BE2C (cell line): Measurements from ENCODE around the gene ODF3.

DNA sequence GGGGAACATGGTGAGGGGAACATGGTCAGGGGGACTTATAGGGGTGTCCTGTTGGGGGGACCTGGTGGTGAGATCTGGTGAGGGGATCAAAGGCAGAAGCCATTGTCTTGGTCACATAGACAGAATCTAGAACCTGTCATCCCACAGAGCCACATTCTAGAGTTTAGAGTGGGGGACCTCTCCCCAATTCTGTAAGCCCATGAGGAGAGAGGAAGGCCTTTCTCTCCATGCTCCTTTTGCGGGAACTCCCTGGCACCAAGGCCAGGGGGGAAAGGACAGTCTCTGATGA lies at the start of gene ODF3:
ODF3 (plus strand) TSS at position 177 of the 289 bp plus-strand sequence.
- RRBS, result no CpG with 5 or more reads among the region's 1 CpG

GRCh38 chr11:223921-224231 lies 12.3 kb downstream of the SIRT3 start:
- RRBS, result no CpG with 5 or more reads among the region's 8 CpGs

GRCh38 chr11:225687-226242 lies 10.4 kb downstream of the SIRT3 start:
- RRBS, result no CpG with 5 or more reads among the region's 6 CpGs

DNA sequence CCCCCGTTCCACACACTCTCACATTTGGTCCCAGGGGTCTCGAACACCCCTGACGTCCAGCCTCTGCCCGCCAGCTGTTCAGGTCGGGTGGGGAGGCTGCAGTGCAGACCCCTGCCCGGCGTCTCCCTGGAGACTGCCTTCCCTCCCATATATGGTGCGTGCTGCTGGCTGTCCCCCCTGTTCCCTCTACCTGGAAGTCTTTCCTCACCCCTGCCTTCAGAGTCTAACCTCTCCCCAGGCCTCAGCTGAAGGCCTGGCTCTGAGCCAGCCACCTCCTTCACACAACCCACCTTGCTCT lies 285 bp upstream of the NLRP6 start:
- RRBS, result no CpG with 5 or more reads among the region's 8 CpGs

DNA sequence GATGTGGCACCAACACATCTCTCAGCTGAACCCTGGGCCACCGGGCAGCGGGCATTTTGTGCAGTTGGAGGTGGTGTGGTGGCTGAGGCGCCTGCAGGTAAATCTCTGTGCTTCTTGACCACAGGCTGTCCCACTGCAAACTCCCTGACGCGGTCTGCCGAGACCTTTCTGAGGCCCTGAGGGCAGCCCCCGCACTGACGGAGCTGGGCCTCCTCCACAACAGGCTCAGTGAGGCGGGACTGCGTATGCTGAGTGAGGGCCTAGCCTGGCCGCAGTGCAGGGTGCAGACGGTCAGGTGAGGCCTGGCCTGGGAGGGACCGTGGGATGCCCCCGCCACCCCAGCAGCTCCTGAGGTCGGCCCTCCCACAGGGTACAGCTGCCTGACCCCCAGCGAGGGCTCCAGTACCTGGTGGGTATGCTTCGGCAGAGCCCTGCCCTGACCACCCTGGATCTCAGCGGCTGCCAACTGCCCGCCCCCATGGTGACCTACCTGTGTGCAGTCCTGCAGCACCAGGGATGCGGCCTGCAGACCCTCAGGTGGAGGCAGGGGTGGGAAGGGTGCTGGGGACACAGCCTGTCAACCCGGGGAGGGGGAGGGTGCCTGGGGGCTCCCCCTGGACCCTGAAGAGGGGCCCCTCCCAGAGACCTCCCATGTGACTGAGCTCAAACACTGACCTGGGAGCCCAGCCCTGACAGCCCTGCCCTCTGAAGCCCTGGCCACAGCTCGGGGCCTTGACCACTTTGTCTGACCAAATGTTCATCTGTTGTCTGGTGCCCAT lies 4.6 kb upstream of the PGGHG start:
- RRBS, result 88% methylated on average over 1 of the region's 22 CpGs

GRCh38 chr11:295025-295893 lies 4.1 kb downstream of the IFITM5 start:
- RRBS, result 17% methylated on average over 3 of the region's 27 CpGs

GRCh38 chr11:297324-298360 lies 1.7 kb downstream of the IFITM5 start:
- RRBS, result 87% methylated on average over 2 of the region's 31 CpGs

GRCh38 chr11:314824-315786 lies 1.3 kb downstream of the IFITM1 start:
- RRBS, result 42% methylated on average over 6 of the region's 24 CpGs

DNA sequence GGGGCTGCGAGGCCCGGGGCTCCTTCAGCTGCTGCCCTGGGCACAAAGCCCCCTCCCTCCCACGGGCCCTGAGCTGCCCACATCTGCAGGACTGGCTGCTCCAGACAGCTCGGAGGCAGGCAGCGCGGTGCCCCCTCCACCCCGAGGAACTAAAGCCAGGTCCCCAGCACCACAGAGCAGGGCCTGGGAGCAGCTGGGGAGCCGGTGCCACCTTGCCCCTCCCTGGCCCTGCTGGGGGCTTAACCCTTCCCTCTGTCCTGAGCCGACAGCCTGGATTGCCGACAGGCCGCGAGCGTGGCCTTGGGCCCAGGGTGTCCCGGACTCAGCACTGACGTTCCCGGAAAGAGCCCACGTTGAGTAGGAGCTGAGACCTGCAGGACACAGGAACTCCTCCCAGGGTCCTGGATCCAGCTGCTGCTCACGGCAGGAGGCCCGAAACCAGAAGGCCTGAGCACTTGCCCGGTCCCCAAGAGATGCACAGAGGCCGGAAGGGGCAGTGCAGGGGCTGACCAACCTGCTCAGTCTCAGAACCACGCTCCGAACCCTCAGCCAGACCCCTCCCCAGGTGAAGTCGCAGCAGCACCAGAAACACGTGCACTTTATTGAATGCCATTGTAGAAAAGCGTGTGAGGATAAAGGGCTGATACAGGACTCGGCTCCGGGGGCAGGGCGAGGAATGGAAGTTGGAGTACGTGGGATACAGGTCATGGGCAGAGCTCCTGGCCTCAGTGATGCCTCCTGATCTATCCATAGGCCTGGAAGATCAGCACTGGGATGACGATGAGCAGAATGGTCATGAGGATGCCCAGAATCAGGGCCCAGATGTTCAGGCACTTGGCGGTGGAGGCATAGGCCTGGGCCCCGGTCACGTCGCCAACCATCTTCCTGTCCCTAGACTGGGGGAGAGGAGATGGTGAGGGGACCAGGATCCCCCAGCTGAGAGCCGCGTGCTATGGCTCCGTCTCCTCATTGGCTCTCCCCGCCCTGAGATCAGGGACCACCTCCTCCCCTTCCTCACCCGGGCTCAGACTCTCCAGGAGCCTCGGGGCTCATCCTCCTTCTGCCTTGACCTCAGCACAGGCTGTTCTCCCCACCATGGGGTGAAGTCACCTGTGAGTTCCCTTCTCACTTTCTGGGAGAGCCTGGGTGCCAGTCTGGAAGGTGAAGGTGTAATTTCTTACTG lies 1.2 kb downstream of the IFITM3 start:
- RRBS, result no CpG with 5 or more reads among the region's 41 CpGs

DNA sequence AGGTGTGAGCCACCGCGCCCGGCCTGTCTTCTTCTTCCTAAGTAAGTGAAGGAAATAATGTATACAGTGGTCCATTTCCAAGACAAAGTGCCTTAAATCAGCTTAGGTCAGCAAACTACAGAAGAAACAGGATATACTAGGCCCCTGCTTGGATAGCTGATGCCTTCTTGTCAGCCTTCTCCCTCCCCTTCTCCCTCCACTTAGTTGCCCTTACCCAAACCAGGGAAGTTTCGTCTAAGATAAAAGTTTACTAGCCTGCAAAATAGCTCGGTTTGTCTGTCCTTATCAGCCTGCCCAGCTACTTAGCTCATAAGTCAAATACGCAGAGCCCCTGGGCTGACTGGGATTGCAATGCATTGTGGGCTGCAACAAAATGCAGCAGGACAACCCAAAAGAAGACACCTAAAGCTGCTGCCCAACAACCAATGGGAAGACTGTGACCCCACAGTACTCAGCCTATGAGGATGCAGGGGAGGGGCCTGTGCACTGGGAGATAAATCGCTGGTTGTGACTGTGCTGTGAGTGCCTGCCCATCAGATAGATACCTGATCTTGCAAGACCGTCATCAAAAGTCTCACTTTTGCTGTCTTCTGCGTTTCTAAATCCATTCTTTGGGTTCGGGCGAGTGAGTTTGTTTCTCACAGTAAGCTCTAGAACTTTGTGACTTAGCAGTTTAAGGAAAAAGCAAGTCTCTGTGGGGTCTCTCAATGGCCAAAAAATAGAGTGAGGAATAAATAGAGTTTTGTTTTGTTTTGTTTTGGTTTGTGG lies 8.7 kb upstream of the IFITM3 start:
- RRBS, result no CpG with 5 or more reads among the region's 11 CpGs

DNA sequence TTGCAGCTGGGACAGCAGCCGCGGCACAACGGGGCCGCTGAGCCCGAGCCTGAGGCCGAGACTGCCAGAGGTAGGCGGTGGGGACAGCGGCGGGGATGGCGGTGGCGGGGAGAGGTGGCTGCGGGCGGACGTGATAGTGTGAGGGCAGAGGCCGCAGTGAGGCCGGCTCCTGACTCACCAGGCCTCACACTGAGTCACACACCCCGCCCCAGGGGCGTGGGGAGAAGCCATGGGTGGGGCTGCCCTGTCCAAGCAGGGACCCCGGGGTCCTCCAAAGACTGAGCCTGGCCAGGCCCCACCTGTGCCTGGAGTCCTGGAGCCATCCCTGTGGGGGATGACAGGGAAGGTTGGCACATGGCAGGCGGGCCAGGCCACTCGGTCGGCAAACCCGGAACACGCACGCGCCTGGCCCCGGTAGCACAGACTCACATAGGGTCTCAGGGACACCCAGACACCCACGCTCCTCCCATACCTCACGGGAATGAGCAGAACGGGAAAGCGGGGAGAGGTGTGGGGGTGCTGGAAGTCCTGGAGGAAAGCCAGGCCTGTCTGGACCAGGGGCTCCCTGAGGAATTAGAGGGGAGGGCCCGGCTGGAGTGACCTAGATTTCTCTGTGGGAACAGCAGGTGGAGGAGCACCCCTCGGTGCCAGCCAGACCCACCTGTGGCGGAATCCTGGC lies 585 bp downstream of the PKP3 start:
- RRBS, result 48% methylated on average over 2 of the region's 34 CpGs

GRCh38 chr11:419986-420543 lies 5.3 kb upstream of the SIGIRR start:
- RRBS, result 59% methylated on average over 7 of the region's 33 CpGs

GRCh38 chr11:443597-444154 lies 1.9 kb upstream of the ANO9 start:
- RRBS, result no CpG with 5 or more reads among the region's 15 CpGs

GRCh38 chr11:455245-455490 lies 5.1 kb downstream of the PTDSS2 start:
- RRBS, result no CpG with 5 or more reads among the region's 5 CpGs

DNA sequence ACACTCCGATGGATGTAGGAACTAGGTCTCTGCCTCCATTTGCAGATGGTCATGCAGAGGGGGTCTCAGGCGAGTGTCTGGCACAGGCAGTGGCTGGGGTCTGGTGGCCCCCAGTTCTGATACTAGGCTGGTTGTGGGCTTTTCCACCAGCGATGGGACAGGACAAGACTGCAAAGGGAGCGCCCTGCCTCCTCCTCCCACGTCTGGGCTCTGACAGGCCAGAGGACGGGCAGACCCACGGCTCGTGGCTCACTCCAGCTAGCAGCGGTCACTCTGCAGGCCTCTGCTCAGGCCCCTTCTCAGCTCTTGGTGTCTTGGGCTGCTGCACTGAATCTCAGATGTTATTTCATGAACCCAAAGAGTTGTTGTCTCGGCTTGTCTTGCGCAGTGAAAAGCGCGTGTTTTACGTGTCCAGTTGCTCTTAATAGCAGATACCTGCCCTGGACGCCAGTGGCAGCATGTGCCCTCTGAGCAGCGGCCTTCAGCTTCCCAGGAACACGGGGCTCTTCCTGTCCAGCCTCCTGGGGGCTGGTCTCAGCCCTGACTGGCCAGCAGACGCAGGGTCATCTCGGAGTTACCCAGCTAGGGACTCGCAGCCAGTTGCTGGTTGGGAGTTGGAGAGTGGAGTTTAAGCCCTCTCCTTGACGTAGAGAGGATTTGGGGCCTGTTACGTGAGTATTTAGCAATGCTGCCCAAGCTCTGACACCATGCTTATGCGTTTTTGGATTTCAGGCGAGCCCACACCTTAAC lies 9.6 kb downstream of the PTDSS2 start:
- RRBS, result no CpG with 5 or more reads among the region's 24 CpGs

DNA sequence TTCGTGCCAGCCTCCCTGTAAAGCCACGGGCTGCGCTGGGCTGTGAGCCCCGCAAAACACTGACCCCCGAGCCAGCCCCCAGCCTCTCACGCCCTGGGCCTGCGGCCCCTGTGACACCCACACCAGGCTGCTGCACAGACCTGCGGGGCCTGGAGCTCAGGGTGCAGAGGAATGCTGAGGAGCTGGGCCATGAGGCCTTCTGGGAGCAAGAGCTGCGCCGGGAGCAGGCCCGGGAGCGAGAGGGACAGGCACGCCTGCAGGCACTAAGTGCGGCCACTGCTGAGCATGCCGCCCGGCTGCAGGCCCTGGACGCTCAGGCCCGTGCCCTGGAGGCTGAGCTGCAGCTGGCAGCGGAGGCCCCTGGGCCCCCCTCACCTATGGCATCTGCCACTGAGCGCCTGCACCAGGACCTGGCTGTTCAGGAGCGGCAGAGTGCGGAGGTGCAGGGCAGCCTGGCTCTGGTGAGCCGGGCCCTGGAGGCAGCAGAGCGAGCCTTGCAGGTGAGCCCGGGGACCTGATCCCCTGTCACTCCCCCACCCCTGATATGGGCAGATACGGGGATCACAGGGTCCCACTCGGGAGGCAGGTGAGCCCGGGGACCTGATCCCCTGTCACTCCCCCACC lies 1.6 kb downstream of the RASSF7 start:
- RRBS, result 91% methylated on average over 9 of the region's 28 CpGs

DNA sequence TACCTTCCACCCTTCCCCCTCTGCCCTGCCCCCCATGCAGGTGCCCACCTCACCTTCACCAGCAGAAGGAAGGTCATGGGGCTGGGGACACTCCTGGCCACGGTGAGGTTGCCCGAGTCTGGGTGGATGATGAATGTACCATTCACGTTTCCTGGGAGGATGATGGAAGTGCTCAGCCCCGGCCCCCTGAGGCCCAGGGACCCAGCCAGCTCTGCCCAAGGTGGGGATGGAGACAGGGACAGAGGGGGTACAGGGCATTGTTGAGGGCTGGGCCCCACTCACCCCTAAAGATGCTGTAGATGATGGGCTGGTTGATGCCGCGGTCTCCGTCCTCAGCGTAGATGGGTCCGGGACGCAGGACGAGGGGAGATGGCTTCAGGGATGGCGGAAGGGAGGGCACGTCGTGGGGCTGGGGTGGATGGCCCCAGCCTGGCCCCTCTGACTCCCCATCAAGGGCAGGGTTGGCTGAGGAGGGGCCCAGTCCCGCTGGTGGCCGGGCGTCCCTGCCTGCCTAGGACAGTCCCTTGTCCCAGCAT lies 4.3 kb upstream of the IRF7 start:
- RRBS, result no CpG with 5 or more reads among the region's 17 CpGs

DNA sequence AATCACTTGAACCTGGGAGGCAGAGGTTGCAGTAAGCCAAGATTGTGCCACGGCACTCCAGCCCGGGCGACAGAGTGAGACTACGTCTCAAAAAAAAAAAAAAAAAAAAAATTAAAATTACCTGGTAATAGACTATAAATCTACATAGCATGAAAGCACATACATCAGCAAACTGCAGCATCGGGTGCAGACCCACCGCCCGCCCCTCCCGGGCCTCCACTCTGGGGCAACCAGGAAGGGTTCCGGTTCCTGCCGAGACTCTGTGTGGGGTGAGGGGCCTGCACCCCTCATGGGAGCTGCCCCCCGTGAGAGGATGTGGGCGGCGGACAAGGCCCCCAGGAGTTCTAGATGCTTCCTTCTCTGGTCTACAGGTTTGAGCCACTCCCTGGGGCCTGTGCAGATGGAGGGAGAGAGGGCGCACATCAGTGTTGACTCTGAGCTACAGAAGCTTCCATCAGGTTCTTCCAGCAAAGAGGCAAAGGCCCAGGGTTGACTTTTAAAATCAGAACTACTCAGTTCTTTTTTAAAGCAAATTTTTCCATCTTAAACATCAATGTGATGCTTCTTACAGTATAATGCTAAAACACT lies 9.2 kb downstream of the DRD4 start:
- RRBS, result no CpG with 5 or more reads among the region's 14 CpGs

- RRBS, result no CpG with 5 or more reads among the region's 14 CpGs
These were observed 5.4 kb downstream of the DEAF1 start for GRCh38 chr11:689408-690268.

DNA sequence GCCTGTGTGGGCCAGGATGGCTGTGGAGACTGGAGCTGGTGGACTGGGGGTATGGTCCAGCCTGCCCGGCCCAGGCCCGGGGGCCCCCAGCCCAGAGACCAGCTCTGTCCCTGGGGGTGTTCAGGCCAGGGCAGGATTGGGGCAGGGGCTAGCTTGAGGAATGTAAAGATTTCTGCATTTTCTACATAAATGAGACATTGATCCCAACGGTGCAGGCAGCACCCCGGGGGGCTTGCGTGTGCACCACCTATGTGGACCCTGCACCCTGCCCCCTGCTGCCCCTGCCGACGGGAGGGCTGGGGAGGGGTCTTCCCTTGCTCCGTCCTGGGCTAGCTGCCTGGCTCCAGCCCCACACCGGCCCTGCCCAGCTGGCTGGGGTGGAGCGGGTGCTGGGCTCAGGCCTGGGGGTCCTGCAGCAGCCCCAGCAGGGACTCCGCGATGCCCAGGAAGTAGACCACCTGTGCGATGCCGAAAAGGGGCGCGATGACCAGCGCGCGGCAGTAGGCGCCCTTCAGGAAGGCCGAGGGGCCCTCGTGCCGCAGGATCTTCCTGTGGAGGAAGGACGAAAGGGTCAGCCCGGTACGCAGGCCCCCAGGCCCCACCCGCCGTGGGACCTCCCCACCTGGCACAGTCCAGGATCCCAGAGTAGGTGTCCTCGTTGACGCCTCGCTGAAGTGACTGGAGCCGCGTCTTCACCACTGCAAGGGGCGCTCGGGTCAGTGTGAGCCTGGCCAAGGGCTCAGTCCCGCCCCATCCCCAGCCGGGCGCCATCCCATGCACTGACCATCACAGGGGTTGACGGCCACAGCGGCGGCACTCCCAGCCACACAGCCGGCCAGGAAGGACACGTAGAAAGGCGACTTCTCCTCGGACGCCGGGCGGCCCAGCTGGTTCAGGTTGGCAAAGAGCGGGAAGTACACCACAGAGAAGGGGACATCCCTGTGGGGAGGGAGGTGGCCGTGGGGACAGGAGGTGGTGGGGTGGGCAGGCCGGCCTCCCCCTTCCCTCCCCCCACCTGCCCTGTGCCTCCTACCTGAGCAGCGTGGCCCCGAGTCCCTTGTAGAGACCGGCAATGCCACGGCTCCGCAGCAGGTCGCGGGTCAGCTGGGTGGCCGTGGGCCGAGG lies 2.0 kb upstream of the CEND1 start:
- RRBS, result 90% methylated on average over 9 of the region's 60 CpGs